Measurements from ENCODE around the gene FBXL17.

DNA sequence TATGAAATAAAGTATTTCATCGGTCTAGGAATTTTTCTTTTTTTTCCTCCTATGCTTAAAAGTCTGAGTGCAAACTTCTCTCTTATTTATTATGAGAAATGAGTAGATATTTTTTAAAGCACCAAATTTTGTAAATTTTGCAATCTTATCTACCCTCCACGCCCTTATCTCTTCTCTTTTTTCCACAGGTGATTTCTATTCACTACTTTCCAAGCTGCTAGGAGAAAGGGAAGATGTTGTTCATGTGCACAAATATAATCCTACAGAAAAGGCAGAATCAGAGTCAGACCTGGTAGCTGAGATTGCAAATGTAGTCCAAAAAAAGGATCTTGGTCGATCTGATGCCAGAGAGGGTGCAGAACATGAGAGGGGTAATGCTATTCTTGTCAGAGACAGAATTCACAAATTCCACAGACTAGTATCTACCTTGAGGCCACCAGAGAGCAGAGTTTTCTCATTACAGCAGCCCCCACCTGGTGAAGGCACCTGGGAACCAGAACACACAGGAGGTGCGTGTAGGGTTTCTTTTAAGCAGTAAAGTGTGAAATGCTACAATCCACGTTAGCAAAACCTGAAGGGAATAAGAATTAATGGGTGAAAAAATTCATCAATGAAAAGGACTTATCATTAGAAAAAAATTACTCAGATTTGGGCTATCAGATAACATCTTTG lies 145.9 kb downstream of the GIN1 start:
- RAMPAGE, long total RNA: no peak
- RRBS: no CpG with 5 or more reads among the region's 5 CpGs

DNA sequence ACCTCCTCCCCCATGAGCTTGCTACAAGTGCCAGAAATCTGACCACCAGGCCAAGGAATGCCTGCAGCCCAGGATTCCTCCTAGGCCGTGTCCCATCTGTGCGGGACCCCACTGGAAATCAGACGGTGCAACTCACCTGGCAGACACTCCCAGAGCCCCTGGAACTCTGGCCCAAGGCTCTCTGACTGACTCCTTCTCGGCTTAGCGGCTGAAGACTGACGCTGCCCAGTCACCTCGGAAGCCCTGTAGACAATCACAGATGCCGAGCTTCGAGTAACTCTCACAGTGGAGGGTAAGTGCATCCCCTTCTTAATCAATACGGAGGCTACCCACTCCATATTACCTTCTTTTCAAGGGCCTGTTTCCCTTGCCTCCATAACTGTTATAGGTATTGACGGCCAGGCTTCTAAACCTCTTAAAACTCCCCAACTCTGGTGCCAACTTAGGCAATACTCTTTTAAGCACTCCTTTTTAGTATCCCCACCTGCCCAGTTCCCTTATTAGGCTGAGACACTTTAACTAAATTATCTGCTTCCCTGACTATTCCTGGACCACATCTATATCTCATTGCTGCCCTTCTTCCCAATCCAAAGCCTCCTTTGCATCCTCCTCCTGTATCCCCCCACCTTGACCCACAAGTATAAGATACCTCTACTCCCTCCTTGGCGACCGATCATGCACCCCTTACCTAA lies 690.0 kb downstream of the EFNA5 start:
- RAMPAGE, long total RNA: no peak
- RRBS: no CpG with 5 or more reads among the region's 13 CpGs

- RAMPAGE, long total RNA: no peak
- RRBS: no CpG with 5 or more reads among the region's 3 CpGs
Observed at GRCh38 chr5:107511859-107512517, 158.7 kb downstream of the EFNA5 start.

GRCh38 chr5:107536657-107537479 lies 133.9 kb downstream of the EFNA5 start:
- RAMPAGE, long total RNA: no peak
- RRBS: no CpG with 5 or more reads among the region's 11 CpGs

DNA sequence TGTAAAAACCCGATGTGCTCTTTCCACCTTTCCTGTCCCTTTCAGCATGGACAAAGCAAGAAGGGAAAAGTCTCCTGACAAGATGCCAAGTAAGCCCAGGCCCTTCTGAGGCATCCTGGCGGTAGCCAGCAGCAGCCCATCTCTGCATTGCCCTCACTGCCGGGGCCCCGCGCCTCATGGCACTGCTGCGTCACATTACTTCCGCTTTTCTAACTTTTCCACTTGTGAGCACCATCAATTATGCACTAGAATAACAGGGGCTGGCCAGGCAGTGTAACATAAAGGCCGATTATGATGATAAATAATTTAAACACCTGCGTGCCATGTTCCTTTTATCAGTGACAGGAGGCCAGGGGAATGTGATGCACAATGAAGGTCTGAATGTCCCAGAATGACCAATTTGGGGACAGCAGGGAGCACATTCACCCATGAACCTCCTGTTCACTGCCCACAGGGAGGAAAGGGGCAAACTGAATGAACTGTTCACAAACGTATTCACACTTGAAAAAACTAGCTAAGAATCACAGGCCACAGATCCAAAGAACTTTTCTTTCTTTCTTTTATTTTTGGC lies 37.3 kb downstream of the EFNA5 start:
- RAMPAGE, long total RNA: no peak
- RRBS: no CpG with 5 or more reads among the region's 10 CpGs

GRCh38 chr5:107669173-107669464 lies 1.6 kb downstream of the EFNA5 start:
- RAMPAGE, long total RNA: no peak
- RRBS: under 1% methylated on average over 3 of the region's 15 CpGs

GRCh38 chr5:107670042-107670725 lies 553 bp downstream of the EFNA5 start:
- RAMPAGE, long total RNA: no peak
- RRBS: 1% methylated on average over 30 of the region's 68 CpGs

DNA sequence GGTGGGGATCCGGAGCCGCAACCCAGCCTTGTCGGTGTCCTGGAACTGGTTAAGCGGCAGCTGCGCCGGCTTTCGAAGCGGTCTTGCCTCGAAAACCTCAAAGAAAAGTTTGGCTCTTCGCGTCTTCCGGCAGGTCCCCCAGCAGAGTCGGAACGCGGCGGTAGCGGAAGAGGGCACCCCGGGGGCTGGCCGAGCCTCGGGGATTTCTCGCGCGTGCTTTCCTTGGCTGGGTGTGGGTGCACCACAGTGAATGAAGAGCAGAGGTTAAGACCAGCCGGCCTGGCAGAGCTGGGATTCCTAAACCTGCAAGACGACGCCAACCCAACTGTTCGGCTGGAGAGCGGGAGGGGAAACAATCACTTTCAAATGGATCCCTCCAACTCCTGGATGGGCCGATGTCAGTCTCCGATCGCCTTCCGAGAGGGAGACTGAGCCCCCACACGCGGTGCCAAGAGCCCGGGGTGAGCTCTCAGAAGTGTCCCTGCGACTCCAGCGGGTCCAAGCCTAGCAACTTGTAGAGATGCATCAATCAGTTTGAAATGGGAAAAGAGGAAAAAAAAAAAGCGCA lies 718 bp upstream of the EFNA5 start:
- RAMPAGE, long total RNA: start-site peak on the minus strand centred at position 416 of the sequence, 300 bp wide, 23 and 8 reads in 2 replicates
- RRBS: 2% methylated on average over 24 of the region's 38 CpGs

DNA sequence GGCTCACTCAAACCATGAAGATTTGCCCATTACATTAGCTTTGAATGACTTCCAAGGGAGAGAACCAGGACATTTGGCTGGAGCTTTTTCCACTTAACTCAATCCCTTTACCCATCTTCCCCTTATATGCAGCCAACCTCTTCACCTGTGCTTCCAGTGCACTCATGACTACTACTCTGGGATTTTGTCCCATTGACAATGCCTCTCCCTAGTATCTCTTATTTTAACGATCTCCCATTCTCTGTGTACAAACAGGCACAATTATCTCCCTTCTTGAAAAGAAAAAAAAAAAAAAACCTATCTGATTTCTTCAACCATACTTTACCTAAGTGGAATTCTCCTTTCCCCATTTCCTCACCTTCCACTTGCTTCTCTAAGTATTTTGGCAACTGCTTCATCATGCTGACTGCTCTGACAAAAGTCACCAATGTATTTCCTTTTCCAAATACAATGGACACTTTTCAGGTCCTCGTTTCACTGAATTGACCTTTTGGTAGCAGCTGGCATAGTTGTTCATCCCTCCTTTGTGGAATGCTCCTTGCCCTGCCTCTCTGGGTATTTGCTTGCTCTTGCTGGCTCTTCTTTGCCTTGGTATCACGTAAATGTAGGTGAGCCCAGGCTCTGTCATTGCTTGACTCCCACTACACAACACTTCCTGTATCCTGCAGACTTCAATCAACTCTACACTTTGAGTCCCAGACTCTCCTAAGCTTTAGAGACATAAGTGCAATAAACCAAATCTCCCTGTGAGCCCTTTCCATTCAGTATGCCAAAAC lies 271.9 kb upstream of the EFNA5 start:
- RAMPAGE, long total RNA: no peak
- RRBS: no CpG with 5 or more reads among the region's 3 CpGs

DNA sequence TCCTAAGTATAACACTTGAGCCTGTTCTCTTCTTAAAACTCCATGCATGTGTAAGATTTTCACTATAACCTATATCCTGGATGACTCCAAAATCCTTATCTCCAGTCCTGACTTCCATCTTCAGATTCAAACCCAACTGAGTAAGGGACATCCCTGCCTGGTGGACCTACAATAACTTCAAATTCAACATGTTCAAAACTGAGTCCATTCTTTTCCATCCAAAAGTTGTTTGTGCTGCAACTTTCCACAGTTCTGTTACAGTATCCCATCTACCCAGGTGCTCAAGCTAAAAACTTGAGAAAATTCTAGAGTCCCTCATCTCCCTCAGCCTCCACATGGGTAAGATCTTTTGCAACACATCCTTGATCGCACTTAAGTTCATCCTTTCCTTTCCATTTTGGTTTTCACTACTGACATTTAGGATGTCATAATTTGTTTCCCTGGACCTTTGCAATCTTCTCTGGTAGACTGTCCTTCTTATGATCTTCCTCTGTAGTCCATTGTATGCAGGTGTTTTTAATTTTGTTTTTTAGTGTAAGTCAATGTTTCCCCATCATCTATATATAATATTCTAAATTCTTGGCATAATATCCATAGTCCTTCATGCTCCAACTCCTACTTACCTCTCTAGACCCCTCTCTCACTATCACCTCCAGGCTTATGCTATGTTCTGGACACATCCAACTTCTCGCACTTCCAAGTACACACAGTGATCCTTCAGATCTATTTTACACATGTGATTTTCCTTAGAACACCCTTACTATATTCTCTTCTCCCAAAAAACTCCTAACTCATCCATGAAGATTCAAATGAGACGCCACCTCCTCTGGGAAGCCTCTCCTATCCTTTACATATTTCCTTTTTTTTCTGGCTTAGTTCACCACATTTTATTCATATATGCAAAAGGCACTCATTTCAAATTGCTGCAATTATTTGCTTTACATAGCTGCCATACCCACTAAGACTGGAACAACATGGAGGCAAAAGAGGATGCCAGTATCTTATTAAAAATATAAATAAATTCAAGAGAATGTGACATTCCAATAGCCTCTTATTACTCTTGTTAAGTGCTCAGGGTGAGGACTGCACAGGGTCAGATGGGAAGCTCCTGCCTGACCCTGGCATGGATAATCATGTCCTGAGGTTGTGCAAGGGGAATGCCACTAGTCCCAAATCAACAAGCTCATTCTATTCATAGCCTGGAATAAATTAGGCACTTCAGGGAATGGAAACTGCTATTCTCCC lies 263.3 kb downstream of the FBXL17 start:
- RAMPAGE, long total RNA: no peak
- RRBS: no CpG with 5 or more reads among the region's 3 CpGs

- RAMPAGE, long total RNA: no peak
- RRBS: no CpG with 5 or more reads among the region's 5 CpGs
Observed at GRCh38 chr5:108219839-108220785, 161.8 kb downstream of the FBXL17 start.

DNA sequence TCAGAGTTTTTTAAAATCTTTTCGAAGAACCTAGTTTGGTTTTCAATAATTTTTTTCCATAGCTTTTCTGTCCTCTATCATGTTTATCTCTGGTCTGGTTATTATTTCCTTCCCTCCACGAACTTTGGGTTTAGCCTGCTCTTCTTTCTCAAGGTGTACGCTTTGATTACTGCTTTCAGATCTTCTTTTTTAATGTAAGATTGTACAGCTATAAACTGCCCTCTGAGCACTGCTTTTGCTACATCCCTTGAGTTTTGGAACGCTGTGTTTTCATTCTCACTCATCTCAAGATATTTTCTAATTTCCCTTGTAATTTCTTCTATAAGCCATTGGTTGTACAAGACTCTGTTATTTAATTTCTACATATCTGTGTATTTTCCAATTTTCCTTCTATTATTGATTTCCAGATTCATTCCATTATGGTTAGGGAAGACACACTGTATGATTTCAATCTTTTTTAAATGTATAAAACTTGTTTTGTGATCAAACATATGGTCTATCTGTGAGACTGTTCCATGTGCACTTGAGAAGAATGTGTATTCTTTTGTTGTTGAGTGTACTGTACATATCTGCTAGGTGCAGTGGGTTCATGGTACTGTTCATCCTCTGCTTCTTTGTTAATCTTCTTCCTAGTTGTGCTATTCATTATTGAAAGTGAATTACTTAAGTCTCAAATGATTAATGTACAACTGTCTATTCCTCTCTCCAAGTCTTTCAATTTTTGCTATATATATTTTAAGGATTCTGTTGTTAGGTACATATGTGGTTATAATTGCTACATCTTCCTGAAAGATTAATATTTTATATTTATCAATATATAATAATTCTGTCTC lies 22.5 kb downstream of the FBXL17 start:
- RAMPAGE, long total RNA: no peak
- RRBS: no CpG with 5 or more reads among the region's 4 CpGs

- RAMPAGE, long total RNA: no peak
- RRBS: 1% methylated on average over 35 of the region's 79 CpGs
Observed at GRCh38 chr5:108381977-108382726, at the start of gene FBXL17. Gene FBXL17, minus strand, starts transcription at chr5:108382098.

- RAMPAGE, long total RNA: no peak
- RRBS: under 1% methylated on average over 39 of the region's 58 CpGs
Observed at GRCh38 chr5:108748142-108748872, 610 bp downstream of the FER start.

DNA sequence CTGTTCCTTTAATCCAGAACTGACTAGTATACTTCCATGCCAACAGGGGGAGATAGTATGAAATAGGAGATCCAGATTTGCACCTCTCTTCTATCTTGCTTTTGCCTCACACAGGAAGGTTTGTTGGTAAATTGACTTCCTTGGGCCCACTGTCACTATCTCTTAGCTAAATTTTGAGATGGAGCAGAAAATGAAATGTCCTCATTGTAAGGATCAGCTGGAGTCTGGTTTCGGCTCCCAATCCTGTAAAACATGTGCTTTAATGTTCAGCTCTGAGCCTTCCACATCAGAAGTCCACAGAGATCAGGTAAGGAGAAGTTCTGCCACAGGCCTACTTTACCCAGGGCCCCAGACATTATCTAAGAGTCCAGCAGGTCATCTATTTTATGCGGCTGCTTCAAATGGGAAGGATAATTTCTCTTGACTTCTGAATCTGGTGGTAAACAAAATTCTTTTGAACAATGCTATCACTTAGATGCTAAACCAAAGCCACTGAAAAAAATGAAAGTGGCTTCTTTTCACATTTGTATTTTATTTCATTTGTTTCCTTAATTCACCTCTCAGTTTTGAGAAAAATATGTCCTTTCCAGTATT lies 176.9 kb downstream of the FER start:
- RAMPAGE, long total RNA: no peak
- RRBS: no CpG with 5 or more reads among the region's 2 CpGs

- RAMPAGE, long total RNA: no peak
- RRBS: no CpG with 5 or more reads among the region's 1 CpG
Observed at GRCh38 chr5:109368529-109369221, 41.1 kb downstream of the PJA2 start.

DNA sequence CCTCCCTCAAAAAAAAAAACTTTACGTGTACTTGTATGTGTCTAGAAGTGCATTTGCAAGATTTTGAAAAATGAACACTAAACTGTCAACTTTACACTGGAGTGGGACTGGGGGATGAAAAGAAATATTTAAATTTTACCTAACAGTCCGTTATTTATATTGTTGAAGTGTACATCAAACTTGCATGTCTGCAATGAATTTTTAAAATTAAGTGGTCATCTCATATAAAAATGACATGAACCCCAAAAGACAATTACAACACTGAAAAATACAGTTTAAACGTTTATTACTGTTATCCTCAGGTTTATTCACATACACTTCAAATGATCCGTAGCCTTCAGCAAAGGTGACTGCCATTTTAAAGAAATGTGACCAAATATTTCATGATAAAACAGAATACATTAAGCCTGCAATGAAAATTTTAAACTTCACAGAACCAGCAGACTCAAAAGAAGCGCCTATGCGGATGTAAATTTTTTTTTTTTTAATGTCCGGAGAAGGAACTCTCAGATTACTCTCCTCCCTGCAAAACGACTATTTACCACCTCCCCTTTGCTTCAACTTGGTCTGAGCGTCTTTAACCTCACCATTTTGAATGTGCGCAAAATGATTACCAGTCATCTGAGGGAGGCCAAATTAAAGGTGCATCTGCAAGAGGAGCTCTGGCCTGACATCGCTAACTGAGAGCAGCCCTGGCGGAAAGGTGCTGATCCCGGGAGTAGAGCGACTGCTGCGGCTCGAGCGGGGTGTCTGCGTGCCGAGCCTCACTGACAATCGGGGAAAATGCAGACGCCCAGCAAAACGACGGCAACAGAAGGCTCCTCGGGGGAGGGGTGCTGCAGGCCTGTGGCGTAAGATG lies 1.0 kb downstream of the PJA2 start:
- RAMPAGE, long total RNA: no peak
- RRBS: no CpG with 5 or more reads among the region's 25 CpGs

DNA sequence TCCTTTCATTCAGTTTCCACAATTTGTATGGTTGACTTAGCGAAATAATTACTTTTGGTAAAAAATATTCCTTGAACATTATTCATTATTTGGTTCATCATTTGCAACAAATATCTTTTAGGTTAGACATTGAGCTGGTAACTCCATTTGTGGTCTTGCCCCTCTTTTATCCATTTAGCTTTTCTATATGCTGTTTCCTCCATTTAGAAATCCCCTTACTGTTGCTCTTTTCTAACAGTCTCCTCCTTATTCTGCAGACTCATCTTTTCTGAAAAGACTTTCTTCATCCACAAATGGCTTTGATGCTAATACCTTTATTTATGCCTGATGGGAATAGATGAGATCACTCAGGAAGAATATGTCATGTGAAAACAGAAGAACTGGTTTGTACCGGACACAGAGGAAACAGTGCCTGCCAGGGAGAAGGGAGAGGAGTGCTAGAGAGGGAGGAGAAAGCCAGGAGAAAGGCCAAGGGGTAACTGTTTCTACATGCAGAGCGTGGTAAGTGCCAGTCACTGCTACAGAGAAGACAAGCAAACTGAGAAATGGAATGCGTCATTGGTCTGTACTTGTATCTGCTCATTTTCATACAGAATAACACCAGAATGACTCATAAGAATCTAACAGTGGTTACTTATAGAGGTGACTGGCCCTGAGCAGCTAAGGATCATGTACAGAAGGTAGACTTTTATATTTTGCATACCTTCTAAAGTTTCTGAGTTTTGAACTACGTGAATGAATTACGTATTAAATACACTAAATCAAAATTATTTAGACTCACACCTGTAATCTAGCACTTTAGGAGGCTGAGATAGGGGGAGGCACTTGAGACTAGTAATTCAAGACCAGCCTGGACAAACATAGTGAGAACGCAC lies 45.9 kb upstream of the PJA2 start:
- RAMPAGE, long total RNA: no peak
- RRBS: no CpG with 5 or more reads among the region's 7 CpGs

GRCh38 chr5:109701732-109702096 lies 12.0 kb downstream of the MAN2A1 start:
- RAMPAGE, long total RNA: no peak
- RRBS: no CpG with 5 or more reads among the region's 2 CpGs

DNA sequence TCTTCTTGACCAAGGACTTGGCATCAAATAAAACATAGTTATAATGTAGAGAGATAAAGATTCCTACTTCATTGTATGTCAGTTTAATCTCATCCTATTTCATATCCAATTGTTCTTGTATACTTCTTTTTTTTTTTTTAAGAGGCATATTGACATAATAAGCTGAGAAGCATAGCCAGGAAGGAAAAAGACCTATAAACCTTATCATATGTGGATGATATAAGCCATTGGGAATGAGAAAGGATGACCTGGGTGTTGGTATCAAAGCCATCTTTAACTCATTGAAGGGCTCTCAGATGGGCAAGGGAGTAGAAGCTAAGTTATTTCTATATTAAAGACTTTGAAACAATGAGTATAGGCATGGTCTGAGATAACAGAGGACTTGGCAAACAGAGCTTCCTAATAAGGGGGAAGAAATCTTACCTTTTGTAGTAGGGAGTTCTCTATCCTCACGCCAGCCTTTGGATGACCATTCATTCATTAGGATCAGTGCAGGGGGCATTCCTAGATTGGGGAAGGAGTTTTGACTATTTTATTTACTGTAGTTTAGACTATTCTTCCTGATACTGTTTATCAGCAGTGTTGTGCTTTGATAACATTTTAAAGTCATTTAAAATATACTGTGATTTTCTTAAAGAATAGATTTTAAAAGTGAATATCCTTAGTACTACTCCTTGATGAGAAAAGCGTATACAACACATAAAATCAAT lies 95.7 kb downstream of the MAN2A1 start:
- RAMPAGE, long total RNA: no peak
- RRBS: no CpG with 5 or more reads among the region's 2 CpGs

All from epithelial cell of alveolus of lung (primary cell).